ENCODE measurements around a stretch of chr5.

DNA sequence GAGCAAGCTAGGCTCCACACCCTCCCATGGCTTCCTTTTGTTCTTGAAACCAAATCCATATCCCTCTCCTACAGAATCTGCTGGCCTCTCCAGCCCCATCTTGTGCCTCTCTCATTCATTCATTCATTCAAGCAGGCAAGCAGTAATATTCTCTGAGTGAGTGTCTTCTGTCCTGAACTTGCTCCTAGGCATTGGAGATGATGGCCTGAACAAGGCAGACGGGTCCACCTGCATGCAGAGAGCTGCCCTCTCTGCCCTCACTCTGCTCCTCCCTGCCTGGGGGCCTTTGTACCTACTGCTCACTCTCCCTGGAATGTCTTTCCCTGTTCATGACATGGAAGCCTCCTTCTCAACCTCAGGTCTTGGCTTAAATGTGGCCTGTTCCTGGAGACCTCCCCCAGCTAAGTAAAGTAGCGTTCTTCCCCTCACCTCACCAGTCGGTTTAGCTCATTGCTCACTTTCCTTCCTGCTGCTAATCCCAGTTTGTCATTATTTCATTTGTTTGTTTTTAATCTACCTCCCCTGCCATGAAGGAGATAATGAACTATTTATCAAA, 6.6 kb downstream of the CDX1 start:
- RRBS = no CpG with 5 or more reads among the region's 3 CpGs

- RRBS = no CpG with 5 or more reads among the region's 17 CpGs
Measured at GRCh38 chr5:150245229-150245967, 44.2 kb downstream of the CAMK2A start.

DNA sequence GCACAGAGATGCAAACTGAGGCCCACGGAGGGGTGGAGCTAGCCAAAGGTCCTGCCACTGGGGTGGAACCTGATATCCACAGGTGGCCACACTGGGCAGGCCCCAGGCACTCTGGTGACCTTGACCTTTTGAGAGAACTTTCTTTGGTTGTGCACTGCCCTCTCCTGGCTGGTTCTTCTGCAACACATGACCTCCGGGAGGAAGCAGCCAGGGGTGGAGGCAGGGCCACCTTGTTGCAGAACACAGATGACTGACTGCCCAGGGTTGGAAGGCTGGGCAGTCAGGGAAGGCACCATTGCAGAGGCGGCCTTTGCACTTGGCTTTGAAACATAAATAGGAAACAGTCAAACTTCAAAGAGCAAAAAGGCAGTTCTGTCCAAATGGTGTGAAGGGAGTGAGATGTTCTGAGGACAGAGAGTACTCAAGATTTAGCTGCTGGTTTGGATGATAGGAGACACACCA, 6.9 kb upstream of the TCOF1 start:
- RRBS = no CpG with 5 or more reads among the region's 3 CpGs

DNA sequence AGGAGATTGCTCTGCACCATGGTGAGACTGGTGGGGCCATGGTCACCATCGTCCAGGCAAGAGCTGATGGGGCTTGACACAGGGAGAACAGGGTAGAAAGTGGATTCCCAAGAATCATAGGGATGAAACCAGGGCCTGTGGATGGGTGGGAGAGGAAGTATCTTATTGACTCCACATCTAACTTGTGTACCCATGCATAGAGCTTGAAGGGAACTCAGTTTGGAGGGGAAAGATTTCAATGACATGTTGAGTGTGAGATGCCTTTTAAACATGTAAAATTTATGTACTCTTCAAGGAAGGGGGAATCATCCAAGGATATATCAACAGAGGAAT, 4.4 kb downstream of the TCOF1 start:
- RRBS = no CpG with 5 or more reads among the region's 1 CpG

GRCh38 chr5:150393154-150393698, 19.5 kb downstream of the CD74 start:
- RRBS = no CpG with 5 or more reads among the region's 3 CpGs

- RRBS = no CpG with 5 or more reads among the region's 2 CpGs
Measured at GRCh38 chr5:150413301-150413713, 597 bp upstream of the CD74 start.

GRCh38 chr5:150431499-150432125, 17.9 kb downstream of the RPS14 start:
- RRBS = no CpG with 5 or more reads among the region's 8 CpGs

DNA sequence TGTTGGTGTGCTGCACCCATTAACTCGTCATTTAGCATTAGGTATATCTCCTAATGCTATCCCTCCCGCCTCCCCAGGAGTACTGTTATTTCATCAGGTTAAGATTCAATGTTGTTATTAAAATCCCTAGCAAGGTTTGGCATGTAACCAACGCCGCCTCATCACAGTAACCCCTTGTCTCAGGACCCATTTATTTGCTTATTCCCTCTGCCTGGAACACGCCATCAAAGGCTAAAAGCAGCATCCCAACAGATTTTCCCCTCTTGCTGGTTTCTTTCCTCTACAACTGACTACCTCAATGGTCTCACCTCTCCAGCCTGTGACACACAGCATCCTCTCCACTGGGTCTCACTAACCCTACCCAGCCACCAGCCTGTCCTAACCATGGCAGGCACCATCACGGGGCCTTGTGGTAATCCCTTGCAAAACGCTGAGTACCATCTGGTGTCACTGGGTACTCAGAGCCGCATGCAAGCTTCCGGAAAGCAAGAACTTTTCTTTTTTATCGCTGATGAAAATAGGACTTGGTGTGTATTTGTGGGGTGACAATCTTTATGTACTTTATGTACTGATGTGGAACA, 6.2 kb downstream of the RPS14 start:
- RRBS = no CpG with 5 or more reads among the region's 10 CpGs

DNA sequence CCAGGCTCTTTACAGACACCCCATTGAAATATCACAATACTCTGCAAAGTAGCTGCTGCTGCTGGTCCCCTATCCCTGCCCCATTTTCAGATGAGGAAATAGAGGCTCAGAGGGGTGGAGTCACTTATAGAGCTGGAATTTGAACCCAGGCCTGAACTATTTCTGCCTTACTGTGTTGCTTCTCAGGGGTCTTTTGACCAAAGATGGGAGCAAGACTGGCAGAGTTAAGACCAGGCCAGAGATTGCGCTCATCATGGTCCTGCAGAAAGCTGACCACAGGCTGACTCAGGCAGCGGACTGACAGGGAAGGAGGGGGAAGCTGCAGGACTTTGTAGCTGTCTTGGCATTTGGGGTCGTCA, 18.5 kb upstream of the NDST1 start:
- RRBS = no CpG with 5 or more reads among the region's 3 CpGs

DNA sequence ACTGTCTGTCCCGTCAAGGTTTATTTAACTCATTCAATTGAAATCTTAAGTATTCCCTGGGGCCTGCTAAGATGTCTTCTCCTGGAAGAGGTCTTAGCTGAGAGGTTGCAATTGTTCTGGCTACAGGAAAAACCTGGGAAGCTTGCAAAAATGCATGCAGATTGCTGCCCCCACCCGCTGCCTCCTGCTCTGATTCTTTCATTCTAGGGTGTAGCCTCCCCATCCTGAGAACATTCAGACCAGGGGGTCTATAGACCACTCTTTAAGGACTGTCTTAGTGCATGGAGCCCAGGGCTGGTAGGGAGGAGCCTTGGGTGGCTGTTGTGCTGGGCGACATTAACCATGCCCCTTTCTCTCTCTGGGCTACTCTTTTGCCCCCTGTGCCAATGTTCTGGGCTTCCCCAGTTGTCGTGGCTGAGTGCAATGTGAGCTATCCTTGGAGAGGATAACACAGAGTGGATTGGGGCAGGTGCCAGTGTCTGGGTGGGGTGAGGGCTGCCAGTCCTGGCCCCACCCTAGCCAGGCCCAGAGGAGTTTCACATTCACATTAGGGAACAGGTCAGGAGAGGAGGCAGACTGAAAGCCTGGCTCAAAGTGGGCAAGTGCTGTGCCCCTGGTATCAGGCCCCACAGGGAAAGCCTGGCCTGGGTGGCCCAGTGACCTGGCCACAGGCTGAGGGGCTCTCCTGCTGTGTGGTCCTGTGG, 7.7 kb upstream of the NDST1 start:
- RRBS = no CpG with 5 or more reads among the region's 4 CpGs

- RRBS = 49% methylated on average over 2 of the region's 7 CpGs
Measured at GRCh38 chr5:150504862-150505258, 3.1 kb upstream of the NDST1 start.

DNA sequence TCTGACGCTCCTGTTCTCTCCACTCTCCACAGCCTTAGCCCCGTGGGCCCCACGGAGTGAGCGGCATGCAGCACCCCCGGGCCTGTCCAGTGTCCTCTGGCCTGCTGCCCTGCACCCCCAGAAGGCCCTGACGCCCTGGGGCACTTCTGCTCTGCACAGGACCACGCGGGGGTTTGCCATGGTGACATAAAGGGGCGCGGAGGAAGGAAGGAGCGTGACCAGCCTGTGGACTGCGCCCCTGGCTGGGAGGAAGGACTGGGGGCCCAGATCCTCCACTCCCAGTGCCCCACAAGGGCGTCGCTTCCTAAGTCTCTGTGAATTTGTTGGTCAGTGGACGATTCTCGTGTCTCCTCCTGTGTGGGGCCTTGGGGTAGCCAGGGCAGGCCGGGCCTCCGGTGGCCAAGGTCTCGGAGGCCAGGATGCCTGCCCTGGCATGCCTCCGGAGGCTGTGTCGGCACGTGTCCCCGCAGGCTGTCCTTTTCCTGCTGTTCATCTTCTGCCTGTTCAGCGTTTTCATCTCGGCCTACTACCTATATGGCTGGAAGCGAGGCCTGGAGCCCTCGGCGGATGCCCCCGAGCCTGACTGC, 13.0 kb downstream of the NDST1 start:
- RRBS = 97% methylated on average over 3 of the region's 29 CpGs

DNA sequence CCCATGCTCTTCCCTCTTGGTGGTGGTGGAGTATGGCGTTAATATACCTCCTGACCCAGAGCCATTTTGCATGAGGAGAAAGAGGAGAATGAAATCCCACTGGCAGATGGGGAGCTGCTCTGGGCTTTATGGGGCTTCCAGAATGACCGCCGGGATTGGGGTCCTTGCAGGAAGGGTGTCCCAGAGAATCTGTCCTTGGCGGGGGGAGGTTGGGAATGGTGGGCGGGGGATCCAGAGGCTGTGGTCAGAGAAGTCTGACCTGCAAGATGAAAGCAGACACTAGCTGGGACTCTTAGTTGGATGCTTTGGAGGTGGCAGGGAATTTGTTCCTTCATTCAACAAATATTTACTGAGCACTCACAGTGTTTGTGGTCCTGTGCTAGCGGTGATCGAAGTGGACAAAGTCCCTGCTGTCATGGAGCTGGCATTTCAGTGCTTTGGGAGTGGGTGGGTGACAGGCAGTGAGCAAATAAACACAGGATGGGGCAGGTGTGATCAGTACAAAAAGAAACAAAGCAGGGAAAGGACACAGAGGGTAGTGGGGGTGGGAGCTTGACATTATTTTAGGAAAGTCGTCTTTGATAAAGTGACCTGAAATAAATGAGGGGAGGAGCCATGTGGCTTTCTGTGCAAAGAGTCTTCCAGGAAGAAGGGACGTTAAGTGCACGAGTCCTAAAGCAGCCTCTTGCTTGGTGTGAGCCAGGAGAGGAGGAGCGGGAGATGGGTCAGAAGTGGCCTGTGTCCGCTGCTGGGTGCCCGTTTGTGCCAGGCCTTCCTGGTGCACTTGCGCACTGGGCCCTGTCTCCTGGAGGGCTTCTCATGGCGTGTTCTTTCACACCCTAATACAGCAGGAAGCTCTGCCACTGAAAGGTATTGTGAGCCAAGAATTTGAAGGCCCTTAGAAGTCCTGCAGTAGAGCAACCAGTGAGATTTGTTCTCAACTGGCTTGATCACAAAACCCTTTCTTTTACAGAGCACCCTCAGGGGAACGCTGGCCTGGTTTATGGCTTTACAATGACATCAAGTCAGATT, 14.6 kb downstream of the NDST1 start:
- RRBS = no CpG with 5 or more reads among the region's 16 CpGs

DNA sequence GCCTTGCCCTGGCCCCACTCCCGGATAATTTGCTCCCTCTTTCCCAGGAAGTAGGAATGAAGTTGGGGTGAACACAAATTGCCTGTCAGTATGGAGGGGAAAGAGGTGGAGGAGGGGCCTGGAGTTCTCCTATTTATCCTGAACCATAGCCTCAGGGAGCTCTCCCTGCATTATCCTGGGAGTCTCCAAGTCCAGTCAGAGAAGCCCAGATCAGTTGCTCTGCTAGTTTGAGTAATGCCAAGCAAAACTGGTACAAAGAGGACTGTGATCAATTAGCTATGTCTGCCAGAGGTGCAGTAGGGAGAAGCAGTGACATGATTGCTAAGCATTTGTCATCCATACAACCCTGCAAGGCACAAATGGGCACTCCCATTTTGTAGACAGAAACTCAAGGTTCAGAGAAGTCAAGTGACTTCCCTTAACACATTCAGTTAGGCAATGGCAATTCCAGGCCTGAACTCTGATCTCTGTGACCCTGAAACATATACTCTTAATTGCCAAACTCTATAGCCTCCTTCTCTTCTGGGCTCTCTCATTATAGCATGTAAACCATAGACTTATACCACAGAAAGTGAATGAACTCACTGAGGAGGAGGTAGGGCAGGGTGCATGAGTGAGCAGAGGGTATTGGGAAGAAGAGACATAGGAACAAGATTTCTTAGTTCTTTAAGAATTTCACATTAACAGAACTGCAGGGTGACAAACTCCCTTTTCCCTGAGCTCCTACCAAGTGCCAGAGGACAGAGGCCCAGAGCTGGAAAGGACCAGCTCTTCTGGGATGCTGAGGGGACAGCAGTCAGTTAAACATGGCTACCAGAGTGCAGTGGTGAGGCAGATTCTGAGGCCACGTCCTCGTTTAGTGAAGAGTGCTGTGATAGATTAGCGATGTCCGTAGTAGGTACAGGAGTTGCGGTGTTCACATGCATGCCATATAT, 34.1 kb downstream of the NDST1 start:
- RRBS = no CpG with 5 or more reads among the region's 6 CpGs

- RRBS = no CpG with 5 or more reads among the region's 6 CpGs
Measured at GRCh38 chr5:150558513-150559486, 50.9 kb downstream of the NDST1 start.

DNA sequence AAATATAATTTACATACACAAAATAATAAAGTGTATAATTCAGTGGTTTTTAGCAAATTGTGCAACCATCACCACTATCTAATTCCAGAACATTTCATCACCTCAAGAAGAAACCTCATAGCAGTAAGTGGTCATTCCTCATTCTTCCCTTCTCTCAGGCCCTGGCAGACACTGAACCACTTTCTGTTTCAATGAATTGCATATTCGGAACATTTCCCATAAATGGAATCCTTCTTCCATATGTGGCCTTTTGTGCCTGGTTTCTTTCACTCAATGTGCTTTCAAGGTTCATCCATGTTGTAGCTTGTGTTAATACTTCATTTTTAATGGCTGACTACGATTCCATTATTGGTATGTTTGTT, 59.5 kb downstream of the NDST1 start:
- RRBS = no CpG with 5 or more reads among the region's 2 CpGs

GRCh38 chr5:150580315-150580603, 60.2 kb upstream of the SYNPO start:
- RRBS = 95% methylated on average over 1 of the region's 5 CpGs

DNA sequence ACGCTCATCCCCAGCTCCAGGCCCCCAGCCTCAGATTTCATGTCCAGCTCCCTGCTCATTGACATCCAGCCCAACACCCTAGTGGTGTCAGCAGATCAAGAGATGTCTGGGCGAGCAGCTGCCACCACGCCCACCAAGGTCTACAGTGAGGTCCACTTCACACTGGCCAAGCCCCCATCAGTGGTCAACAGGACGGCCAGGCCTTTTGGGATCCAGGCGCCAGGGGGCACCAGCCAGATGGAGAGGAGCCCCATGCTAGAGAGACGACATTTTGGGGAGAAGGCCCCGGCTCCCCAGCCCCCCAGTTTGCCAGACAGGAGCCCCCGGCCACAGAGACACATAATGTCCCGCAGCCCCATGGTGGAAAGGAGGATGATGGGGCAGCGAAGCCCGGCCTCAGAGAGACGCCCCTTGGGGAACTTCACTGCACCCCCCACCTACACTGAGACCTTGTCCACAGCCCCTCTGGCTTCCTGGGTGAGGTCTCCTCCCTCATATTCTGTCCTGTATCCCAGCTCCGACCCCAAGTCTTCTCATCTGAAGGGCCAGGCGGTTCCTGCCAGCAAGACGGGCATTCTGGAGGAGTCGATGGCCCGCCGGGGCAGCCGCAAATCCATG, 8.4 kb downstream of the SYNPO start:
- RRBS = no CpG with 5 or more reads among the region's 19 CpGs

- RRBS = no CpG with 5 or more reads among the region's 6 CpGs
Measured at GRCh38 chr5:150651006-150651749, 9.9 kb upstream of the MYOZ3 start.

GRCh38 chr5:151062709-151063321, 18.0 kb downstream of the TNIP1 start:
- RRBS = no CpG with 5 or more reads among the region's 9 CpGs

All from epidermal melanocyte (primary cell).